Pericardium fibroblast (primary cell): ENCODE measurements around a stretch of chr10.

- RAMPAGE, long total RNA: no peak
Measured at GRCh38 chr10:18176268-18176916, 36.2 kb downstream of the CACNB2 start.

GRCh38 chr10:18187690-18188084, 47.5 kb downstream of the CACNB2 start:
- RAMPAGE, long total RNA: no peak

- RAMPAGE, long total RNA: no peak
Measured at GRCh38 chr10:18196898-18197442, 56.7 kb downstream of the CACNB2 start.

- RAMPAGE, long total RNA: no peak
Measured at GRCh38 chr10:18312604-18313068, 172.4 kb downstream of the CACNB2 start.

DNA sequence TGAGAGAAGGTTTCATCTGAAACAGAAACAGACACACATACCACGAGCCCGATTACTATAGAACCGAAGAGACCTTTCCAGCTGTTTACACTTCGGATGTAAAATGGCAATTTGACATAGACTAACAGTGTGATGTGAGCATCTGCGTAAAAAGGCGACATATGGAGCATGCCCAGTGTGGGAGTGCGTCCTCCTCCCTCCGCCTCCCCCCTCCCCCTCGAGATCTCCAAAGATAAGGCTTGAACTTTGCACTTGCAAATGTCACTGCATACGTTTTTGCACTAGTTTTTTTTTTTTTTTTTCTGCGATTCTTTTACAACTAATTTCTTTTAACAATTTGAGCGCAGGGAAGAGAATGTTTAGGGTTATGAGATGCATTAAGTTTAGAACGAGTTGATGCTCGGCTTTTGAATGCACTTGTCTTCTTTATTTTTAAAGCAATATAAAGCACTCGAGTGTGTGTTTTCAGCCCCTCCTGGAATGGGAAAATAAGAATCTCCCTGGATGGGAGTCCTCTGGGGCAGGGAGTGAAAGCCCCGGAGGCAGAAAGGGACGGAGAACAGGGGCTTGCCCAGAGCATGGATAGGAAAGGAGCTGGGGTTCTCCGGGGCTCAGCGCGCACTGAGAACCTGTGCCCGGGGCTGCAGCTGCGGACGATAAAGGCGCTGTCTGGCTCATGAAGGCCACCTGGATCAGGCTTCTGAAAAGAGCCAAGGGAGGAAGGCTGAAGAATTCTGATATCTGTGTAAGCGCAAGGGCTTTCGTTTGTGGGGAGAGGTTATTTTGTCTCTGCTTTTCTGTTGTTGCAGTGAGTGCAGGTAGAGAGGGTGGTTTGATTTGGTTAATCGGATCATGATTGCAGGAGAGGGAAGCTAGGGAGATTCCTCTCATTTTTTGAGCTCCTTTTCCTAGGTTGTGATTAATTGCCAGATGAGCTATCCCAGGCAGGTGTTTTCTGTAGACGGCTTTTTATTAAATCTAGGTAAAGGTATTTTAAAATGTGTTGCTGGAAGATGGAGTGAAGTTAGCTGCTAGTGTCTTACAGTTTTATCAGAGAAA, 250.7 kb downstream of the NSUN6 start:
- RAMPAGE, long total RNA: no peak

DNA sequence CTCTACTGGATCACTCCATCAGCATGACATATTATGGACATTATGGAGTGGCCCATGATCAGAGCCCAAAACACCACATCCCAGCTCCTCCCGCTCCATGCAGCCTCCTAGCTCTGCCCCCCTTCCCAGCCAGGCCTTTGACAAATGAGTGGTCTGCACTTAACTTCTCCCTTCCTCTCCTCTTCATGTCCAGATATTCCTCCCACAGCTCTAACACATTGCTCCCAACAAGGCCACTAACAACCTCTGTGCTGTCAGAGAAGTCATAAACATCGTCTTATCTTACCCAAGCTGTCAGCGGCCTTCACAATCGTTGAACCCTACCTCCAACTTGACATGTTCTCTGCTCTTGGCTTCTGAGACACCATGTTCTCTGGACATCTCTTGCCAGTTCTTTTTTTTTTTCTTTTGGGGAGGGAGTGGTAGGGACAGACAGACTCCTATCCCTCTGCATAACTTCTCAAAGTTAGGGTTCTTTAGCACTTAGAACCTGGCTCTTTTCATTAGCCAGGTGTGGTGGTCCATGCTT, 187.6 kb downstream of the NSUN6 start:
- RAMPAGE, long total RNA: no peak

GRCh38 chr10:18568713-18569662, 82.4 kb downstream of the NSUN6 start:
- RAMPAGE, long total RNA: no peak

DNA sequence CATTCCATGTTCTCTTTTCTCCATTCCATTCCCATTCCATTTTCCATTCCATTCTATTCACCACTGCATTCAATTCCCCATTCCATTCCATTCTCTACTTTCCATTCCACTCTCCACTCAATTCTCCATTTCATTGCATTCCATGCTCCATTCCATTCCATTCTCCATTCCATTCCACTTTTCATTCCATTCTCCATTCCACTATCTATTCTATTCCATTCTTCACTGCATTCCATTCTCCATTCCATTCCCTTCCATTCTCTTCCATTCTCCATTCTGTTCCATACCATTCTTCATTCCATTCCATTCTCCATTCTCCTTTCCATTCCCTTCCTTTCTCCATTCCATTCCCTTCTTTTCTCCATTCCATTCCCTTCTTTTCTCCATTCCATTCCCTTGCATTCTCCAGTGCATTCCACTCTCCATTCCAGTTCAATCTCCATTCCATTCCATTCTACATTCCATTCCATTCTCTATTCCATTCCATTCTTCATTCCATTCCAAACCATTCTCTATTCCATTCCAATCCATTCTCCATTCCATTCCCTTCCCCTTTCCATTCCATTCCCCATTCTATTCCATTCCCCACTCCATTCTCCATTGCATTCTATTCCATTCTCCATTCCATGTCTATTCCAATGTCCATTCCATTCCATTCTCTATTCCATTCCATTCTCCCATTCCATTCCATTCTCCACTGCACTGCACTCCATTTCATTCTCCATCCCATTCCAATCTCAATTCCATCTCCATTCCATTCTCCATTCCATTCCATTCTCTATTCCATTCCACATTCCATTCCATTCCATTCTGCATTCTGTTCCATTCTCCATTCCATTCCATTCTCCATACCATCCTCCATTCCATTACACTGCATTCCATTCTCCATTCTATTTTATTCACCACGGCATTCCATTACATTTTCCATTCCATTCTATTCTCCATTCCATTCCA, 80.2 kb downstream of the NSUN6 start:
- RAMPAGE, long total RNA: no peak

DNA sequence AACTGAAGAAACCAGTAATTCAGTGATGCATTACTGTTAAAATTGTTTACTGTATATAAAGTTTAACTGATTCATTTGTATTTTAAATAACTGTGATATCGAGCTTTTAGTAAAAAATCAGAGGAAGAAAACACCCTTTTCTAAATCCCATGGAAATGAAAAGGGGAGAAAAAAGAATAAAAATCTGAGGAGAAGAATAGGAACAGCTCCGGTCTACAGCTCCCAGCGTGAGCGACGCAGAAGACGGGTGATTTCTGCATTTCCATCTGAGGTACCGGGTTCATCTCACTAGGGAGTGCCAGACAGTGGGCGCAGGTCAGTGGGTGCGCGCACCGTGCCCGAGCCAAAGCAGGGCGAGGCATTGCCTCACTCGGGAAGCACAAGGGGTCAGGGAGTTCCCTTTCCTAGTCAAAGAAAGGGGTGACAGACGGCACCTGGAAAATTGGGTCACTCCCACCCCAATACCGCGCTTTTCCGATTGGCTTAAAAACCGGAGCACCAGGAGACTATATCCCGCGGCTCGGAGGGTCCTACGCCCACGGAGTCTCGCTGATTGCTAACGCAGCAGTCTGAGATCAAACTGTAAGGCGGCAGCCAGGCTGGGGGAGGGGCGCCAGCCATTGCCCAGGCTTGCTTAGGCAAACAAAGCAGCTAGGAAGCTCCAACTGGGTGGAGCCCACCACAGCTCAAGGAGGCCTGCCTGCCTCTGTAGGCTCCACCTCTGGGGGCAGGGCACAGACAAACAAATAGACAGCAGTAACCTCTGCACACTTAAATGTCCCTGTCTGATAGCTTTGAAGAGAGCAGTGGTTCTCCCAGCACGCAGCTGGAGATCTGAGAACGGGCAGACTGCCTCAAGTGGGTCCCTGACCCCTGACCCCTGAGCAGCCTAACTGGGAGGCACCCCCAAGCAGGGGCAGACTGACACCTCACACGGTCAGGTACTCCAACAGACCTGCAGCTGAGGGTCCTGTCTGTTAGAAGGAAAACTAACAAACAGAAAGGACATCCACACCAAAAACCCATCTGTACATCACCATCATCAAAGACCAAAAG, 23.8 kb downstream of the NSUN6 start:
- RAMPAGE, long total RNA: no peak

DNA sequence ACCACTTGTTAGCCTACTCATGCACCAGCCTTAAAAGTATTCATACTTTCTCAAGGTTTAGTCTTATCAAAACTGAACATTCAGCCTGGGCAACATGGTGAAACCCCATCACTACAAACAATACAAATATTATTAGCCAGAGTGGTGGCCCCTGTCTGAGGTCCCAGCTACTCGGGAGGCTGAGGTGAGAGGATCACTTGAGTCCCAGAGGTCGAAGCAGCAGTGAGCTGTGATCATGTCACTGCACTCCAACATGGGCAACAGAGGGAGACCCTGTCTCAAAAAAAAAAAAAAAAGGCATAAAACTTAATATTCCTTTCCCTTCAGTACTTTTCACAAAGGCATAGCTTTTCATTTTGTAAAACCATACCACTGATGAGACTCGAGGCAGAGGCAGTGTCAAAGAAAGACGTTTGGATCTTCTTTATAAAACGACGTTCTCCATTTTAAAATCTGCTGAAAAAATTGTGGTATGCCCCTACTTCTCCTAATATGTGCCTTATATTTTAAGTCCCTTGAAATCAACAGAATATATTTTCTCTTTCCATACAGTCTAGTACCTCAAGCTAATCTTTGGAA, 1.9 kb downstream of the NSUN6 start:
- RAMPAGE, long total RNA: no peak

GRCh38 chr10:18737433-18737747, 78.2 kb downstream of the ARL5B start:
- RAMPAGE, long total RNA: no peak

- RAMPAGE, long total RNA: no peak
Measured at GRCh38 chr10:19817340-19818168, 1.3 kb downstream of the PLXDC2 start.

DNA sequence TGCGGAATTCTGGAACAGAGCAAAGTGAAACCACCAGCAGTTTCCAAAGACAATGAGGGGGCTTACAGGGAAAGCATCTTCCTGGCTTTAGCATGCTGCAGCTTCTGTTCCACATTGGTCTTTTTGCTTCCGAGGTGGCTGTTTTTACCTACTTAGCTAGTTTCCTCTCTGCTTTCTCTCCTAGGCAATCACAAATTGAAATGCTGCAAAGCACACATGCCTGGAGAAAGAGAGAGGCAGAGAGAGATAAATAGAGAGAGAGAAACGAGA, 200.6 kb downstream of the PLXDC2 start:
- RAMPAGE, long total RNA: no peak

DNA sequence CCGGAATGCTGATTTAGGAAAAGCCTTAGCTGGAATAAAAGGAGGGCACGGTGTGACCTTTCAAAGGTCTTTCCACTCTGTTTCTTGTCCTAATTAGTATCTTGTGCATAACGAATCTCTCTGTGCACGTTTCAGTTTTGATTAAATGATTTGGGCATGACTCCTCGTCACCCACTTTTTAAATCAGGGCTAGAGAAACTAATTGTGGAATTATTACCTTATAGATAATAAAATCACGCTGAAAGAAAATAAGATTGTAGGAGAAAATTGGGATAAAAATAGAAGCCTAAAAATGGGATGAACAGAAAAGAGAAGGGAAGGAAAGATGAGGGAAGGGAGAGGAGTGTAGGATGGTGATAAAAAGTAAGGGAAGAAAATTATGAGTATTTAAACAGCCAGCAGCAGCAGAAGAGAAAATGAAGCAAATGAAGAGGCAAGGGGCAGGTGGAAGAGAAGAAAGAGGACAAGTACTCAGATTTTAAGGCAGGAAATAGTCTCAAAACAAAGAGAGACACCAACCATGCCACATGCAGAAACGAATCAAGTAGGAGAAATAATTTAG, 280.0 kb downstream of the PLXDC2 start:
- RAMPAGE, long total RNA: no peak

DNA sequence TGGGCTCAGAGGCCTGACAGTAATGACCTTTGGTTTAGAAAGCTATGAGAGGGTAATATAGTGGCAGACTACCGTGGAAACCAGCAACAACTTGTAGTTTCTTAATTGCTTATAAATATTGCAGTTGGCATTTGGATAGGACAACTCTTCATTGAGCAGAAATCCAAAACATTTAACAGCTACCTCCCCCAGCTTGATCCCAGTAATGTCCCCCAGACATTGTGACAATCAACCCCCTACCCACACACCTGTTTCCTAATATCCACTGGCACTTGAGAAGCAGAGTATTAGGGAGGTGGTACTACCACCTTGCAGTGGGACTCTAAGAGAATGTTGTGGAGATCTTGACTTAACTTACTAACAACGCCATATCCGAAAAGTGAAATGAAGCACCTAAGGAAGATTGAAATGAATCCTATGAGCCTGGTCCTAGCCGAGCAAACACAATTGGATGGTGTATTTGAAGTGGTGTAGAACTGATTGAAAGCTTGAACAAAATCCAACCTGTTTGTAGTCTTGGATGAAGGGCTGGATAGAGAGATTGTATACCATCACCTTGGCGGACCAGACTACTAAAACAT, 308.8 kb downstream of the PLXDC2 start:
- RAMPAGE, long total RNA: no peak

- RAMPAGE, long total RNA: no peak
Measured at GRCh38 chr10:20465144-20465343, 432.1 kb downstream of the NEBL start.

DNA sequence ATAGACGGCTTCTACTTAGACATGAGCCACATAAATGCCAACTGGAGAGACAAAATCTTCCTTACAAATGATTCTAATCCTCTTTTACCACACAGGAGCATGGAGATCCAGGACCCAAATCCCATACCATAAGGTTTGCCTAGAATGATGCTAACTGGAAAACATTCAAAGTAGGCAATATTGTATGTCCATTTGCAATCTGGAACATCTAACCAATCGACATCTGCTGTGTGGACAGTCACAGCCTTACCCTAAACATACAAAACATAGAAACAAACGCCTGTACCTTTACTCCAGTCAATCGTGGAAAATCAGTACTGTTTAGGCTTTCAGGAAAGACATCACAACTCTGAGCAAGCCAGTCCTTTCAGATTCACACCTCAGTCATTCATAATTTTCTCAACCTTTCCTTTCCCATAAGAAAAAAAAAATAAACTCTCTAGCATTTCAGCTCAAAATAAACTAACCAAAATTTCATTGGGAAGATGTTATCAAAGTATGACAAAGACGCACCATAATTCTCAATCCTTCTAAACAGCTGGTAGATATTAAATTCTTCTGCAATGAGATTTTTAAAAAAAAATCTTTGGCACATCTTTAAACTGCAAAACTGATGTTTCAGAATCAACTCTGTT, 33.7 kb upstream of the NEBL start:
- RAMPAGE, long total RNA: no peak

GRCh38 chr10:21019527-21019788, 122.3 kb upstream of the NEBL start:
- RAMPAGE, long total RNA: no peak

- RAMPAGE, long total RNA: no peak
Measured at GRCh38 chr10:21077748-21078113, 180.6 kb upstream of the NEBL start.

GRCh38 chr10:21101015-21101460, 203.9 kb upstream of the NEBL start:
- RAMPAGE, long total RNA: no peak